HEK293 (cell line): ENCODE measurements around a stretch of chr14.

DNA sequence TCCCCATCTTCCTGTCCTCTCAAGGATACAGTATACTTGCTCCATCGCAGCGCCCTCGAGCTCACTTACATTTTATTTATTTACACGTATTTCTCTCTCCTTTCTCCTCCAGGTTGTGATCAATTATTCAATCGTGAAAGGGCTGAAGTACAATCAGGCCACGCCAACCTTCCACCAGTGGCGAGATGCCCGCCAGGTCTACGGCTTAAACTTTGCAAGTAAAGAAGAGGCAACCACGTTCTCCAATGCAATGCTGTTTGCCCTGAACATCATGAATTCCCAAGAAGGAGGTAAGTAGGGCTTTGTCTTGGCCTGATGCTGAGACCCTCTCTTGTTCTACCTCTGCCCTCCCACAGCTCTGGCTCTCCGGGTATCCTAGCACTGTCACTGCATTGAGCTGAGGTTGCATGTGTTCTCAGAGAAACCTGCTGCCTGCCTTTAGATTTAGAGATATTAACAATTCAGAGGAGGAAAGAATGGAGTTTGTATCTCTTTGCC is 32.2 kb downstream of the EVL start:
- PRO-cap: no peak
- RRBS, 2 experiments: no CpG with 5 or more reads among the region's 11 CpGs

- PRO-cap: no peak
- RRBS, 2 experiments: no CpG with 5 or more reads among the region's 18 CpGs
Observed at GRCh38 chr14:100120403-100121103, 38.9 kb downstream of the DEGS2 start.

- PRO-cap: no peak
- RRBS, 2 experiments: no CpG with 5 or more reads among the region's 7 CpGs
Observed at GRCh38 chr14:100142133-100142582, 17.3 kb downstream of the DEGS2 start.

GRCh38 chr14:100147857-100148389 is 11.5 kb downstream of the DEGS2 start:
- PRO-cap: no peak
- RRBS, 2 experiments: no CpG with 5 or more reads among the region's 23 CpGs

- PRO-cap: no peak
- RRBS, 2 experiments: no CpG with 5 or more reads among the region's 20 CpGs
Observed at GRCh38 chr14:100149866-100150631, 9.4 kb downstream of the DEGS2 start.

DNA sequence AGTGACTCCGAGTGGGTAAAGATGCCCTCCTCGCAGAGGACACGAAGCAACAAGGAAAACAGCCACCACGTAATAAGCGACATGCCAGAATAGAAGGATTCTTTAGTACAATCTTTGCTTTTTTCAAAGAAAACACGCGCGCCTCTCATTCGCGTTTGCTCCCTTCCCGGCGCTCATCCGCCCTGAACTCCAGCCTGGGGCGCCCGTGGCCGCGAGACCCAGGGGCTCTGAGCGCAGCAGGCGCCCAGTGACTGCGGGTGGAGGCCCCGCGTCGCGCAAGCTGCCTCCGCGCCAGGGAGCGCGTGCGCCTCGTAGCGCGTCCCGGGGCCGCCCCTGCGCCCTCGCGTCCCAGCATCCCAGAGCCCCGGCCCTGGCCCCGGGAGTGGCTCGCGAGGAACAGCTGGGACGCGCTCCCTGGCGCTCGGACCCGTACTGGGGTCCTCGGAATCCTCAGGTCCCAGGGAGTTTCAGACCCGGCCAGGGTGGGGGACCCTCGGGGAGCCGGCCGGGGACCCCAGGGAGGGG is 535 bp downstream of the DEGS2 start:
- PRO-cap: no peak
- RRBS, 2 experiments: 10 to 44% methylated on average over 13 of the region's 51 CpGs

- PRO-cap: no peak
- RRBS, 2 experiments: no CpG with 5 or more reads among the region's 9 CpGs
Observed at GRCh38 chr14:100237499-100237879, 1.5 kb upstream of the YY1 start.

DNA sequence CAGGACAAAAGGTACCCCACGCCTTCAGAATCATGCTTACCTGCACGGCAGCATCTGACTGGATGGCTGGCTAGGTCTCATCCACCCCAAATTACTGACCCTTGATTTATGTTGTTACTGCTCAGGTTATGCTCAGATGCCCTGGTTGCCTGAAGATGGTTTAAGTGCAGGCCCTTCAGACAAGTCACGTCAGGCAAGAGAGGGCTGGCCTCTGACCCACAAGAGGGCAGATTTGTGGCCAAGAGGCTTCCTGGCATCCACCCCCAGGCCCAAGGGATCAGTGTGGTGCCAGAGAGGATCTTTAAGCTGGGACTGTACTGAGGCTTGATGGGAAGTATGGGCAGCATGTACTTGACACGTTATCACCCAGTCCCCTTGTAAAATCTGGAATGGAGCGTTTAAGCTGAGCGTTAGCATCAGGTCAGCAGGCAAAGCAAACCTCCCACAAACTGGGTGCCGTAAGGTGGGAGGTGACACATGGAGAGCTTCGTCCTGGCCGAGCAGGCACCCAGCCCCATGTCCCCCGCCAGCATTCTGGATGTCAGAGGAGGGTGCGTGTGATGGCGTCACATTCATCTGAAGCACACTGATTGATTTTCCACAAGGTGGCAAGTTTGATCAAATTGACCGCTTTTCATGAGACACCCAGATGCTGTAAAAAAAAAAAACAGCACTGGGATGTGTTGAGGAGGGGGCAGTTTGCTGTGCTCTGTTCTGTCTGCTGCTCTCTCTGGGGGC is 24.4 kb downstream of the SLC25A29 start:
- PRO-cap: no peak
- RRBS, 2 experiments: no CpG with 5 or more reads among the region's 13 CpGs

DNA sequence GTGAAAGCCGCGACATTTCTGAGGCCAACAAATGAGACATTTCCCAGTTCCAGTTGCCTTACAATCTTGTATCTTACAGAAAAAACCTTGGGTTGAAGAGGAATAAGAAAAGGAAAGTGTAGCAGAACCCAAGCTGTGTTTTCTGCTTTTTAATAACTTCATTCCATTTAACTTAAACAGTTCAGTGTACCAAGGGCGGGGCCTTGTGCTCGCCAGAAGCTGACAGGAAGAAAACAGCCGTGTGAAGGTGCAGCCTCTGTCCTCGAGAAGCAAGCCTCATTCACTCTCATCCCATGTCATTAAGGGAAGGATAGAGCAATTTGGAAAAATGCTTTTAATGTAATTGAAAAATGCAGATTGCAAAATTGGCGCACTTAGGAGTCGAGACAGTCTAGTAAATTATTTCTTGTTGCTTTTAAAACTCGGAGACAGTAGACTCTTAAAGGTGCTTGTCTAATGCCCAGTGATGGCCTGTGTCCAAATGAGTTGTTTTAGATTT is 12.4 kb downstream of the WDR25 start:
- PRO-cap: no peak
- RRBS, 2 experiments: no CpG with 5 or more reads among the region's 9 CpGs

DNA sequence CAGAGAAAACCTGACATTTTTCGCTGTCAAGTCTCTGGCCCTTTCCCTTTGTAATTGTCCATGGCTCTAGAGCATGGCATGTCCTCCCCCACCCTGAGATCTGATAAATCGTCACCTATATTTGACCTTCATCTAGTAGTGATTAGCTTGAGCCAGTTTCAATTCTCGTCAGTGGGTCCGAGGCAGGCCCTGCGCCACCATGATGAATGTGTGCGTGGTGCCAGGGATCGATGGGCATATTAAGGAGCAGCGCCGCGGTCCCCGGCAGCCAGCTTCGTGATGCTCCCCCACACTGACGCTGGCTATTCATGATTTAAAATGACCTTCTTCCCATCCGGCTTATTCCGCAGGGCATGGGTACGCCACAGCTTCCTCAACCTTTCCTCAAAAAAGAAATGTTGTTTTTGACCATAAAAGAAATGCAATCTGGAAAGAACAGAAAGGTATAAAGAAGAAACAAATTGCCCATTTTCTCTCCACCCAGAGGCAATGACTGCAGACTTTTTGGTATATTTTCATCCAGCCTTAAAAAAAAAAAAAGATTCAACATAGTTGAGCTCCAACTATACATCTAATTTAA is 14.9 kb downstream of the WDR25 start:
- PRO-cap: no peak
- RRBS, 2 experiments: 70 to 96% methylated on average over 4 of the region's 16 CpGs

DNA sequence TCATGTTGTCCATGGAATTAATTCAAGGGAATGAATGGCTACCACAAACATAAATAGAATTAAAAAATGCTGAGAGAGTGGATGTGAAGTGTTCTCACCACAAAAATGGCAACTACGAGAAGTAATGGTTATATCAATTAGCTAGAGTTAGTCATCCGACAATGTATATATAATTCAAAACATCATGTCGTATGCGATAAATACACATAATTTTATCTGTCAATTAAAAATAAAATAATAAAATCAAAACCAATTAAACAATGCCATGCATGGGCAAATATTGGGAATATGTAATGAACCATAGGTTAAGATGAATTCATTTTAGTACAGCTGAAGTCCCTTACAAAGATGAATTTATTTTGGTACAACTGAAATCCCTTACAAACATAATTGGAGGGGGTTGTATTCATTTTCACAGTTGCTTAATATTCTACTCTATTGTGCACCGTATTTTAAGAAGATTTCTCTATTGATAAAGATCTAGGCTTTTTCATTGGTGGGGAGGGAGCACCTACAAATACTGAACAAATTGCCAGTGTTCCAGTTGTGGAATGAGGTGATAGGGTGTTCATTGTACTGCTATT is 20.5 kb upstream of the RTL1 start:
- PRO-cap: no peak
- RRBS, 2 experiments: no CpG with 5 or more reads among the region's 5 CpGs

GRCh38 chr14:101151093-101151639 is 247.6 kb upstream of the RTL1 start:
- PRO-cap: no peak
- RRBS, 2 experiments: 38 to 58% methylated on average over 10 of the region's 15 CpGs

GRCh38 chr14:101334648-101335202 is 426.8 kb upstream of the PPP2R5C start:
- PRO-cap: no peak
- RRBS, 2 experiments: no CpG with 5 or more reads among the region's 11 CpGs

DNA sequence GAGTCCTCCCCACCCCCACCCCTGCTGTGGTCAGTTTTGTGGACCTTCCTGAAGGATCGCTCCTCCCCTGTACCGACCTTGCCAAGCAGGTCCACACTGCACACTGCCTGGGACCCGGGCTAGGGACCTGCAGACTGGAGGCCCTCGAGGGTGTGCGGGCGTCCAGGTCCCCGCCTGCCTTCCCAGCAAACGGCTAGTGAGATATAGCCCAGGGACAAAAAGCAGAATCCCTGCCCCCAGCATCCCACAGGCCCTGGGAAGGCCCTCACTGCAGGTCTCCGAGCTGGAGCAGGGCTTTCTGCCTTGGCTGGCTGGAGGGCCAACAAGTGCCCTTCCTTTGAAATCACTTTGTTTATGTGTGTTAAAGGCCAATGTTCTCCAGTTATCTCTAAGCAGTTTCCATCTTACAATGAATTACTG is 397.4 kb upstream of the PPP2R5C start:
- PRO-cap: no peak
- RRBS, 2 experiments: no CpG with 5 or more reads among the region's 9 CpGs

- PRO-cap: no peak
- RRBS, 2 experiments: no CpG with 5 or more reads among the region's 24 CpGs
Observed at GRCh38 chr14:101559453-101559791, 202.1 kb upstream of the PPP2R5C start.

GRCh38 chr14:101560898-101561719 is 200.4 kb upstream of the PPP2R5C start:
- PRO-cap: bidirectional peak, plus-strand start at chr14:101561495, minus-strand start at chr14:101561256
- RRBS, 2 experiments: 48 to 91% methylated on average over 43 to 53 of the region's 101 CpGs

DNA sequence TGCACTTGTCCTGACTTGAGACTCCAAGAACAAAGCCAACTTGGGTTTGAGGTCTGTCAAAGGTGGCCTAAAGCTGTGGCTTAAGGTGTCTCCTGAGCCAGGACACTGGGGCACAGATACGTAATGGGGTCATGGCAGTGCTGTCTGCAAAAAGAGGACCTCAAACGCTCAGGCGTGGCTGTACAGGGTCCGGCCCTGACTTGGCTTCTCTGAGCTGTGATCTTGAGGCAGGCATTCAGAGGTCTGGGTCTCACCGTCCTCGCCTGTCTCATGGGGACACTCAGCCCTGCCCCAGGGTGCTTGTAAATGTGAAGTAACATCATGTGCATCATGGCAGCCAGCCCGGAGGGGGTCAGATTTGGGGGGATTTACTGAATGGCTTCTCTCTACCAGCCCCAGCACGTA is 171.5 kb upstream of the PPP2R5C start:
- PRO-cap: no peak
- RRBS, 2 experiments: no CpG with 5 or more reads among the region's 8 CpGs

GRCh38 chr14:101832207-101832925 is 70.9 kb downstream of the PPP2R5C start:
- PRO-cap: no peak
- RRBS, 2 experiments: no CpG with 5 or more reads among the region's 13 CpGs

DNA sequence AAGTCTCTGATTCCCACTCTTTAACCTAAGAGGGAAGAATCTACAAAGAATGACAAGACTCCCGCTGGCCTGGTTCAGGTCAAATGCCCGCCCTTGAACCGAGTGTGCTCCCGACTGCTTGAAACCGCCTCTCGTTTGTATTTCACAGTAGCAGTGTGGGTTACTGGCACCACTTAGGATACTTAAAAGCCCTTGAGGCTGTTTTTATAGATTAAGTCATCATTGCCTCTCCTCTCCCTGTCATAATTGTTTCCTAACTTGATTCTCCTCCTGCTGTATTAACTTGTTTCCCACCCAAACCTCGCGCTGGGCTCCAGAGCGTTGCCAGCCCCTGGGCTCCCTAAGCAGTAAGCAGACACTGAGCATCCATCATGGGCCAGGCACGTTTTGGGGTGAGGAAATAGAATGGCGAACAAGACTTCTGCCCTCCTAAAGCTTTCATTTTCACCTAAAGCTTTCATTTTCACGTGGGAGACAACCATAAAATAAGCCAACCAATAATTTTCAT is 97.3 kb downstream of the PPP2R5C start:
- PRO-cap: no peak
- RRBS, 2 experiments: no CpG with 5 or more reads among the region's 12 CpGs

GRCh38 chr14:101864466-101865060 is 99.8 kb upstream of the DYNC1H1 start:
- PRO-cap: no peak
- RRBS, 2 experiments: no CpG with 5 or more reads among the region's 16 CpGs